ENCODE data around the genes STX4, PYCARD and TP53TG3C.

- RRBS = no CpG with 5 or more reads among the region's 8 CpGs
Observed at GRCh38 chr16:30844688-30845576, 48.9 kb downstream of the BCL7C start.

DNA sequence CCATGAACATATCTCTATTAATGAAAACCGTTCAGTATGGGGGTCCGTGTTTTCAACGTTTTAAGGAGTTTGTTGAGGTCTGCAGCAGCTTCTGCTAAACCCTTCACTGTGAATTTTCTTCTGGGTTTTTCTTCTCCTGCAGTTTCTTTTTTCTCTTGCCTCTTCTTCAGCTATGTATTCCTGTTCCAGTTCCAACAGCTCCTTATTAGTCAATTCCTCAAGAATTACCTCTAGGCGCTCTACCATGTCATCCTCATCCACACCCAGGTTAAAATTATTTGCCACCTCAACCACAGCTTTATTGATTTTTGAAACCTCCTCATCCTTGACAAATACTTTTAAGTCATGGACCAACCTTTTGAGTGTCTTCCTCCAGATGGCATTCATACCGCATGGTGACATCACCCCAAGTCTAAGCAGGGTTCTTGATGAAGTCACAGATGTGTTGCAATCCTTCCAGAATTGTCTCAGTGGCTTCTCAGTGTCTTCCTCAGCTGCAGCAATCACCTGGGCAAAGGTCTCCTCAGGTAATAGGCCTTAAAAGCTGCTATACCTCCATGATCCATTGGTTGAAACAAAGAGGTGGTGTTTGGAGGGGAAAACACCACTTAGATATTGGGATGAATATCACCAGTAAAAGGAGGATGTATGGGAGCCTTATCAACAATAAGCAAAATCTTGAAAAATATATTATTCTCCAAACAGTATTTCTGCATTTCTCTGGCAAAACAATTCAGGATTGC, 40.1 kb downstream of the BCL7C start:
- RRBS = no CpG with 5 or more reads among the region's 5 CpGs

GRCh38 chr16:30874462-30875129, 19.3 kb downstream of the BCL7C start:
- RRBS = 1% methylated on average over 20 of the region's 49 CpGs

- RRBS = no CpG with 5 or more reads among the region's 5 CpGs
Observed at GRCh38 chr16:30947291-30947782, 1.5 kb upstream of the ORAI3 start.

GRCh38 chr16:31032607-31033685, at the start of gene STX4:
Gene STX4 (plus strand): TSS chr16:31033558.
- RRBS = under 1% methylated on average over 10 of the region's 74 CpGs

DNA sequence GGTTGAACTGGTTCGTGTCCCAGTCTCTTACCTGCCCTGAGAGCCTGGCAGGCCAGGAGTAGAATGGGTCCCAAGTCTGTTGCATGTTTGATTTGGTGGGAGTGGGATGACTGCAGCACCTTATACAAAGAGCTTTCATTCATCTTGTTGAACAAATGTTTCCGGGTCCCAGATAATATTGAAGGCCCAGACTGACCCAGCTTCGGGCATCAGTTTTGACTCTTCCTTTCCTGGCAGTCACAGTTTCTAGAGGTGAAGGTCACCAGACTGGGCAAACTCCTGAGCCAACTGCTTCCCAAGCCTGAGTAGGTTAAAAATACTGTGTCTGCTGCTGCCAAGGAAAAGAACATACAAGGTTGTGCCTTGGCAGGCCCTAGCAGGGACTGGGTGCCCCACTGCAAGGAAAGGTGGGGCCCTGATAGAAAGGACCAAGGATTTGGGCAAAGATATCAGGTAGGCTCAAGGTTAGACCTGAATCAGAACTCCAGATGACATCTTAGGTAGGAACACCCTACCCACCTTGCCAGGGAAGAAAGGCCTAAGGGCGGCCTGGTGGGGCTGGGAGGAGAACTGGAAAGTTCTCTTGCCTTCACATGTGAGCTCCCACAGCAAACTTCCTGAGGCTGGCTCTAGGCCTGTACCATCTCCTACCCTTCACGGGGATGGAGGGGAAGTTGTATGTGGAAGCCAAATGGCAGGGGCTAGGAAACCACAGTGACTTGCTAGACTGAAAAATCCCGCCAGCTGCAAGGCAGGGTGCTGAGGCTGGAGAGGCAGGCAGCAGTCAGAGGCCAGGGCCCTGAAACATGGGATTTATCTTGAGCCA, 4.6 kb upstream of the KAT8 start:
- RRBS = no CpG with 5 or more reads among the region's 6 CpGs

DNA sequence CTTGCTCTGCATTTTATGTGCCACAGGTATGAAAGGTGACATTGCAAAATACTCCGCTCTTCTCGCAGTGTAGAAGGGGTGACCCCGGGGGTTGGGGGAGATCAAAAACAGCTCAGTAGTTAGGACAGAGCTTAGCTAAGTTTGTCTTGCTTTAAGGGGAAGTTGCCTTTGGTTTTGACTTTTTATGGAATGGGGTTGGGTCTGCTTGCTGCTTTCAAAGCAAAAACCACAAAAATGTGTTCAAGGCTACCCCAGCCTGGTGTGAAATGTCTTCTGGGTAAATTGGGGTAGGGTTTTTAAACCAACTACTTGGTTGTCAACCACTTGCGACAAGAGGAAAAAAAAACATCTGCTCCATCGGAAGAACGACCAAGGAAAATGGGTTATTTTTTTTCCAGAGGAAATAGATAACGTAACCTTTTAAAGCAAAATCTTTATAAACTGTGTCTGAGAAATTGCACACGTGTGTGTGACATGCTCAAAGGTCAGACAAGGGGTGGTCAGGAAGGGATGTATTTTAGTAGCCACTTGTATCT, 6.3 kb downstream of the FUS start:
- RRBS = no CpG with 5 or more reads among the region's 8 CpGs

- RRBS = no CpG with 5 or more reads among the region's 19 CpGs
Observed at GRCh38 chr16:31192849-31194146, 9.3 kb downstream of the PYCARD start.

GRCh38 chr16:31195937-31196718, 6.4 kb downstream of the PYCARD start:
- RRBS = no CpG with 5 or more reads among the region's 21 CpGs

- RRBS = 3% methylated on average over 24 of the region's 80 CpGs
Observed at GRCh38 chr16:31202015-31203059, at the start of gene PYCARD. Gene PYCARD (minus strand): TSS chr16:31202760.

- RRBS = no CpG with 5 or more reads among the region's 34 CpGs
Observed at GRCh38 chr16:31215716-31216358, 1.1 kb downstream of the PYDC1 start.

GRCh38 chr16:31299781-31300071, 40.0 kb downstream of the ITGAM start:
- RRBS = no CpG with 5 or more reads among the region's 5 CpGs

DNA sequence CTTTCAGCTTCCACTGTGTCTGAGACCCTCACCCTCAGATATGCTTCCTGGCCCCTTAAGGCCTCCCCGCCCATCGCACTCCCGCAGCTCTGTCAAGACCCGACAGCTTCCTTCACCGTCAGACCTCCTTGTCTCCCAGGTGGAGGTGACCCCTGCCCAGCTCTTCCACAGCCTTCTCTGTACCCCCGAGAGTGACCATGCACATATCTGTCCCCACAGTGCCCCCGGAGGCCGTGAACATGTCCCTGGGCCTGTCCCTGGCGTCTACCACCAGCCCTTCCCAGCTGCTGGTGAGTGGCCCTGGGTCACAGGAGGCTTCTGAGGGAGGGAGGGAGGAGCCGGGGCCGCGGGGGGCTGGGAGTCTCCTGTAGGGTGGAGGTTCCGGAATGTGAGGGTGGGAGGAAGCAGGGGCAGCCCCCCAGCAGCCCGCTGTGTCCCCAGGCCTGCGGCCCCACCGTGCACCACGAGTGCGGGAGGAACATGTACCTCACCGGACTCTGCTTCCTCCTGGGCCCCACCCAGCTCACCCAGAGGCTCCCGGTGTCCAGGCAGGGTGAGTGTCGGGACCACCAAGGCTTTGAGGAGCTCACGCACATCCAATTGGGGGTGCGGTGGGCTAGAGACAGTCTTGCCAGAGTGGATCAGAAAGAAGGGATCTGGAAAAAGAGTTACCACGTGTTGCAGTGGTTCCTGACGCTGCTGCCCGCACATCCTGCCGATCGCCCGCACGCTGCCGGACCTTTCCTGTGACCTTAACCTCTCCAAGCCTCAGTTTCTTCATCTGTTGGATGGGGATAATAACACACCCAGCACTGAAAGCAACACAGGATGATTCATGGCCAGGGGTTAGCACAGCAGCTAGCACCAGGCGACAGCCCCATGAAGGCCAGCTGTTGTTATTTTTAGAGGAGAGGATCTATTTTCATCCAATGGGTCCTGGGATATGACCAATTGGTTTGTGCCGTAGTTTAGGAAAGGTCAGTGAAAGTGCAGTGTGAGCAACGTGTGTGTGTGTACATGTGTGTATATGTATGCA, 2.2 kb downstream of the ITGAX start:
- RRBS = 46% methylated on average over 5 of the region's 34 CpGs

DNA sequence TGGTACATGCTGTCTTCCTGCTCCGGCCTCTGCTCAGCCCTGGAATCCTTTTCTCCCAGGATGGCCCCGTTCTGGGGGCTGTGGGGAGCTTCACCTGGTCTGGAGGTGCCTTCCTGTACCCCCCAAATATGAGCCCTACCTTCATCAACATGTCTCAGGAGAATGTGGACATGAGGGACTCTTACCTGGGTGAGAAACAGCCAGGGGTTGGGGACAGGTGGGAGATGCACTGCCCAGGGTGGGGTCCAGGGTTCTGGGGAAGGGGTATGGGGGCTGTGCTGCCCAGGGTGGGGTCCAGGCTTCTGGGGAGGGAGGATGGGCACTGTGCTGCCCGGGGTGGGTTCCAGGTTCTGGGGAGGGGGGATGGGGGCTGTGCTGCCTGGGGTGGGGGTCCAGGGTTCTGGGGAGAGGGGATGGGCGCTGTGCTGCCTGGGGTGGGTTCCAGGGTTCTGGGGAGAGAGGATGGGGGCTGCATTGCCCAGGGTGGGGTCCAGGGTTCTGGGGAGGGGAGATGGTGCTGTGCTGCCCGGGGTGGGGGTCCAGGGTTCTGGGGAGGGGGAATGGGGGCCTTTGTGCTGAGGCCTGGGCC, 7.1 kb downstream of the ITGAX start:
- RRBS = no CpG with 5 or more reads among the region's 5 CpGs

DNA sequence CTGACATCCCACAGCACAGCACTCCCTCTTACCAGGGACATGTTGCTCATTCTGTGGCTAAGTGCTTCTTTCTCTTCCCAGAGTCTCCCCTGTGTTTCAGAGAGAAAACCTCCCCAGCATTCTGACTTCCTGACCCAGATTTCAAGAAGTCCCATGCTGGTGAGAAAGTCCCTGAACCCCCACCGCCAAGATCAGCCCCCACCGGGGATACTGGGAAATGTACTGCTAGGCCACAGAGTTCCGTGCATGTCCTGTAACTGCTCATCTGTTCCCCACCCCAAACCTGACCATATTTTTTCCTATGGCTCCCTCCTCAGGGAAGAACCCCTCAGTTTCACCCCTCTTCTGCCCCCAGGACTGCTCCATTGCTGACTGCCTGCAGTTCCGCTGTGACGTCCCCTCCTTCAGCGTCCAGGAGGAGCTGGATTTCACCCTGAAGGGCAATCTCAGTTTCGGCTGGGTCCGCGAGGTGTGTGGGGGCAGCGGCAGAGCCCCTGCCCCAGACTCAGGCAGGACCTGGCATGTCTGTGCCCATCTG, 4.6 kb downstream of the COX6A2 start:
- RRBS = no CpG with 5 or more reads among the region's 10 CpGs

DNA sequence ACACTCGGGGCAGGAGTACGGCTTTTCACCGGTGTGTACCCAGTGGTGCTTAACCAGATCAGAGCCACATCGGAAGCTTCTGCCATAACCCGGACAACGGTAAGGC, 1.0 kb upstream of the ARMC5 start:
- RRBS = 3% methylated on average over 3 of the region's 6 CpGs

DNA sequence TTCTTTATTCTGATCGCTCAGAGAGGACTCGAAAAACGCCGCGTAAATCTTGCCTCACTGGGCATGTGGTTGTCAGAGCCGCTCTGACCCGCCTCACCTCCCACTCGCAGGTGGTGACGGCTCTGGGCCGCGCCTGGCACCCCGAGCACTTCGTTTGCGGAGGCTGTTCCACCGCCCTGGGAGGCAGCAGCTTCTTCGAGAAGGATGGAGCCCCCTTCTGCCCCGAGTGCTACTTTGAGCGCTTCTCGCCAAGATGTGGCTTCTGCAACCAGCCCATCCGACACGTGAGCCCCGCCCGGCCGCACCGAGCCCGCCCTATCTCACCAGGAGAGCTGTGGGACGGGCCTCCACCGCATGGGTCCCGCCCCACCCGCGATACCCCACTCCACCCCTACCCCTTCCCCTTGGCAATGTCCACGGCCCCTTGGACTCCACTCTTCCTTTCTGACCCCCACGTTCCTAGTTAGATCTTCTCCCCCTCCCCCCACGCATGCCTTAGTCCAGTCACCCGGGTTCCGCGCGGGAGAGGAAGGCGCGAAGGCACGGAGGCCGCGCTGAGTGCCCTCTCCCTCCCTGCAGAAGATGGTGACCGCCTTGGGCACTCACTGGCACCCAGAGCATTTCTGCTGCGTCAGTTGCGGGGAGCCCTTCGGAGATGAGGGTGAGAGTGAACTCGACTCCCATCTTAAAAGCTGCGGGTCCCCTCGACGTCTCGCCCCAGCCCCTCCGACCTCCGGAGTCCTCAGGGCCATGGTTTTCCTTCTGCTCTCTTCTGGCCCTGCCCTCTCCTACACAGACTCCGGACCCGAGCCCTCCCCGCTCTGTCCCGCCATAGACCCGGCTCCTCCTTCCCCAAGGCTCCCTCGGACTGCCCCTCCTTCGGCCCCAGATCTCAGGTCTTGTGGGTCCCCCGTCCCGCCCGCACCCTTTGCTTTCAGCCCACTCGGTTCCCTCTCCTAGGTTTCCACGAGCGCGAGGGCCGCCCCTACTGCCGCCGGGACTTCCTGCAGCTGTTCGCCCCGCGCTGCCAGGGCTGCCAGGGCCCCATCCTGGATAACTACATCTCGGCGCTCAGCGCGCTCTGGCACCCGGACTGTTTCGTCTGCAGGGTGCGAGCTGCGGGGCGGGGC, 4.3 kb downstream of the TGFB1I1 start:
- RRBS = 70% methylated on average over 11 of the region's 83 CpGs

DNA sequence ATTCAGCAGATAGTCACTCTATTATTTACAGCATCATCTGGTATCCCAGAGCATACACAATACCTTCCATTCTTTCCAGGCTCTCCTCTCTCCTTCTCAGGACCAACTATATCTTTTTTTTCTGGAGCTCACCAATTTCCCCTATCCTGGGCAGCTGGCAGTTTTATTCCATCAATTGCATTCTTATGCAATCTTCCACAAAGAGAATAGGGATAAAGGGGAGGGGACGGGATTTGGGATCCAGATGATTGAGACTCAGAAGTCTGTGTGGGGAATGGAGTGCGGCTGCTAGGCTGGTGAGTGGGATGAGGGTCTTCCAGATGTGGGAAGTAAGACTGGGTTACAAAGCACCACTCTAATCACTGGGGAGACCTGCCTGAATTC, 918 bp downstream of the RUSF1 start:
- RRBS = no CpG with 5 or more reads among the region's 2 CpGs

GRCh38 chr16:33193811-33194375, at the start of gene TP53TG3C:
Gene TP53TG3C (plus strand): TSS chr16:33194226.
- RRBS = no CpG with 5 or more reads among the region's 32 CpGs

GRCh38 chr16:35505972-35506662, 2046.7 kb downstream of the TP53TG3F start:
- RRBS = no CpG with 5 or more reads among the region's 41 CpGs

Measured in cardiac fibroblast (primary cell).